Amniotic epithelial cell (primary cell): Measurements from ENCODE around the genes NTN3 and PRSS27.

DNA sequence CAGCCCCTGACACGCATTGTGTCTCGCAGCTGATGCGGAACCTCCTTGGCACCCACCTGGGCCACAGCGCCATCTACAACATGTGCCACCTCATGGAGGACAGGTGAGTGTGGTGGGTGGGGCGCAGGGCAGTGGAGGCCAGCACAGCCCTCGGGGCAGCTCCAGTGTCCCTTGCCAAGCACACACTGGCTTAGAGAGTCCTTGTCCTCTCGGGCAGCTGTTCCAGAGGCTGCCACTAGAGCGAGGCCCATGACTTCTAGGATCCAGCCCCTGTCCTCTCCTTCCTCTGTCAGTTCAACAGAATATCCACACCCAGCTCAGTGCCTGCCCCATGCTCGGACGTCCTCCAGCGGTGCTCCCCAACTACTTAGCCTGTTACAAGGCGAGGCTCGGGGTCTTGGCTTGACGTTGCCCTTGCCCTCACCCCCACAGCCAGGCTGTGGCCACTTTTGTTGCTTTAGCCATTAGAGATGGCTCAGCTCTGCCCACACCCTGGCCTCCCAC lies 9.3 kb downstream of the TSC2 start:
- RRBS, result no CpG with 5 or more reads among the region's 14 CpGs

DNA sequence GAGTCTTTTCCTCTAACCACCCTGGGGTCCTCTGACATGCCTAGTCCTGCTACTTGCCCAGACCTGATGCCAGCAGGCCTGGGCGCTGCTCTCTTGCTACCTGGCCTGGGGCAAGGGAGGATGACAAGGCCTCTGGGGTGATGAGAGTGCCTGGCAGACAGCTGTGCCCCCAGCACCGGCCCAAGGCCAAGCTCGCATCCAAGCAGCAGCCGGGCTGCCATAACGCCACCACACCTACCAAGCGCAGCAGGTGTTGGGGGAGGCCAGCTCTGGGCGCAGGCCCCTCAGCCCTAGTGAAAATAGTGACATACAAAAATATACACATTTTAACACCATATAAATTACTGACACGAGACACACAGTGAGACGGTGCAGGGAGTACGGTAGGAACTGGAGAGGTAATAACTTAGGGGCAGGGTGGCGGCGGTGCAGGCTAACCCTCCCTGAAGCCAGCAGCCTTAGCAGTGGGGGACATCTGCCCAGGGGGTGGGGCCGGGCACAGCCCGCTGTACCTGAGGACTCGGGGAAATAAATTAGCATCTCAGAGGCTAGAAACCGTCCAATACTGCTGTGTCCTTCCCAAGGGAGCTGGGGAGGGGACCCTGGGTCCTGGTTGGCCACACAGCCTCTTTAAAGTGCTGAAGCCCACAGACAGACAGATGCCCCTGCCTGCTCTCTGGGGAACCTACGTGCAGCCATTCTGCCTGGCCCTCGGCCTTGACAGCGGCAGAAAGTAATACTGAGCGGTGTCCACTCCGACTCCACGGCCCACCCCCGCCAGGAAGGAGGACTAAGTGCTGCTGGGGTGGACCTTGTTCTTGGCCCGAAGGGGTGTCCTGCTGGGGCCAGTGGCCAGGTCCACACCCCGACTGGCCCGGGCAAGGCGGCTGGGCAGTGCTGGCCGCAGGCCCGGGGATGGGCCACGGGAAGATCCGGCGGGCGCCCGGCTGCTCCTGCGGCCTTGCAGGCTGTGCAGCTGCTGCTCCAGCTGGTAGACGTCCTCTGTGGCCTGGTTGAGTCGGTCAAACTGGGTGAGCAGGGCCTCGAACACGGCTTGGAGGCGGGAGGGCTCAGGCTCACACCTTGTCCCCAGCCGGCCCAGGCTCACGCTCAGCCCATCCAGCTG lies 41.5 kb downstream of the TSC2 start:
- RRBS, result over 99% methylated on average over 4 of the region's 42 CpGs

- RRBS, result no CpG with 5 or more reads among the region's 10 CpGs
Observed at GRCh38 chr16:2121455-2121769, 14.3 kb downstream of the PKD1 start.

DNA sequence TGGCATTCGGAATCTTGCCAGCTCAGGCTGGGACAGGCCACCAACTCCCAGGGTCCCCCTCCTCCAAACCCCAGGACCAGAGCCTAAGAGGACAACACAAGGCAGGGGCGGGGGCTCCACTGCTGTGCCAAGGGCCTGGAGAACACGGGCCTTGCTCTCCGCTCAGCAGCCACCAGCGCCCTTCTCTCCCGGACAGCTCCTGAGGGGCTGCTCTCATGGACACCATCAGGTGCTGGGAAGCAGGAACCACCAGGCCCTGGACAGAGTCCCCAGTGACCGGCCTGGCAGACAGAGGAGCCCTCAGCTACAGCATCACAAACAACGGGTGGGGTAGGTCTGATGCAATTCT lies 2.0 kb downstream of the PKD1 start:
- RRBS, result no CpG with 5 or more reads among the region's 8 CpGs

GRCh38 chr16:2205538-2206587 lies 609 bp downstream of the MLST8 start:
- RRBS, result 3% methylated on average over 30 of the region's 71 CpGs

- RRBS, result no CpG with 5 or more reads among the region's 22 CpGs
Observed at GRCh38 chr16:2266405-2267341, 1.3 kb downstream of the RNPS1 start.

DNA sequence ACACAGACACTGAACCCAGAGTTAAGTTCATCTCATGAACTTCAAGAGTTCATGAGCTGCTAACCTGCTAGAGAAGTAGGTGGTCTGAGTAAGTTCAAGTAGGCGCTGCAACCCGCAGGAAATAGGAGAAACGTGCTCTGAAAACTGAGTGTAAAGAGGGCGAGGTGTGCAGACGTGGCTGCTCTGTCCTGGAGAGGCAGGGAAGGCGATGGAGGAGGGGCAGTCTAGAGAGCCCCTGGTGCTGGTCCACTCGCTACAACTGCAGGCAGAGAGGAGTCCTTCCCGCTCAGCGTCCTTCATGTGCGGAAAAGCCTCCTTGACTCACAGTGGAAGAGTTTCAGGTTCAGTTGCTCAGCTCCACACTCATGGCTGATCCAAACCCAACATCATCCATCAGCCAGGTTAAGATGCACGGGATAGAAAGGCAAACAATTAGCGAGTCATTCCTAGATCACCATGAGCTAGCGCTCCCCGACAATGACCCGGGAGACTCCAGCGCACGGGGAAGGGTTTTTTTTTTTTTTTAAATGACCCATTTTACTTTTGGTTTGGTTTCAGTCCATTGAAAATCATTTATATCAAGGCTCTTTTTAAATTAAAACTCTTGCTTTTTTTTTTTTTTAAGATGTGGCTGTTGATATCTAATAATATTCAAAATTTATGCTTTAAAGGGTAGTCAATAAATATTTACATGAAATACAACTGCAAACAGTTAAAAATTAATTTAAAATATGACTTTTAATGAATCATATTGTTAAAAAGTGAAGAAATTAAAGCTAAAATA lies 11.9 kb downstream of the ABCA3 start:
- RRBS, result no CpG with 5 or more reads among the region's 17 CpGs

DNA sequence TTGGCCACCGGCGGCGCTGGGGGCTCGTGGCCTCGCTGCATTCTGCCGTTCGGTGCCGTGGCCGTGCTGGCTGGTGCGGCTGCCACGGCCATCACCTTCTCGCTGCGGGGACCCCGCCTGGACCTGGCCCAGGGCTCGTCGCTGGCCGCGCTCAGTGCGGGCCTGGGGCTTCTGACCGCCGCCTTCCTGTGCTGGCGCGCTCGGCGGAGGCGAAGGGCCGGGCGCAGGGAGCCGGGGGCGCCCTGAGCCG lies 3.3 kb upstream of the NTN3 start:
- RRBS, result 3% methylated on average over 3 of the region's 31 CpGs

- RRBS, result 2% methylated on average over 38 of the region's 70 CpGs
Observed at GRCh38 chr16:2470753-2471726, at the start of gene NTN3. TSS of gene NTN3 (plus strand) at chr16:2471297.

DNA sequence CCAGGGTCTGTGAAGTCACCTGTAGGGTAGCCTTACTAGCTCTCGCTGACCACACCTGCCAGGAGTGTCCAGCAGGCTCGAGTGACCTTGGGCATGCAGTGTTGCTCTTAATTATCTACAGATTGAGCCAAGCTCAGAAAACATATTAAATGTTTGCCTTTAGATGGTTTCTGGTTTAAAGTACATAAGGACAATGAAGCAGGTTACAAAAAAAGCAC lies 1.8 kb downstream of the TBC1D24 start:
- RRBS, result no CpG with 5 or more reads among the region's 2 CpGs

DNA sequence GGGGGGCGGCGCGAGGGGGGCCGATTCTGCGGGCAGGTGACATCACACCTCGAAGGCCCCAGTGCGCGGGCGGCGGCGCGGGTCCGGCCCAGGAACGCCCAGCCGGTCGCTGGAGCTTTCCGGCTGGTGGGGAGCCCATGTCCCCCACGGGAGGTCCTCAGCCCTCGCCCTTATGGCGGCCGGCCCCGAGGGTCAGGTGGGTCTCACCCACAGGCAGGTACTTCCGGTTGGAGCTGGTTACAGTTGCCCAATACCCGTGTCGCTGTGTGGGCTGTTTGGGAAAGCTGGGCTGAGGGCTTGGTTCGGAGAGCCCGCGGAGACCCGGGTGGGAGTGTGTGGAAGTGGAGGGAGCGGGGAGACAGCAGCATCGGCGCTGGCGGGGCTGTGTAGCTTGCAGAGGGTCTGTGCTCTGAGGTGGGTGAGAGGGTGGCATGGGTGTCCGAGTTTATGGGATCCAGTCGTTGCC lies 805 bp downstream of the ATP6V0C start:
- RRBS, result under 1% methylated on average over 5 of the region's 35 CpGs

DNA sequence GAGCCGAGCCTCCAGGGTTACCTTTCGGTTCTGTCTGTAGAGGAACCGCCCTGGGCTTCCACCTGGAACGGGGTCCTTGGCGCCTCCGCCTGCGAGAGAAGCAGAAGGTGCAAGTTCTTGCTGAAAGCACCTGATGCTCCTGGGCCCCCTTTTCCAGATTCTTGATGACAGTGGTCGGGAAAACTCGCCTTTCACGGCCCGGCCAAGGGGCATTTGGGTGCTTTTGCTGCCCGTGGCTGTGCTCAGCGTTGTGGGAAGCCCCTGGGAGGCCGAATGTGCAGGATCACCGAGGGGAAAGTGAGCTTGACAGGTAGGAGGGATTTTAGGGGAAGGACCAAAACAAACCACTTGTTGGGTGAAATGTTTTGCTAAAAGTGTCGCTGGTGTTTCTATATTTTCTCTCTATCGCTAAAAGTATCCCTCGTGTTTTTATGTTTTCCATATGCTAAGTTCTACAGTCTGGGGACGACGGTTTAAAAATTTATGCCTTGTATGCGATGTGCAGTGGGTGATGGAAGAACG lies 702 bp downstream of the PDPK1 start:
- RRBS, result no CpG with 5 or more reads among the region's 22 CpGs

- RRBS, result no CpG with 5 or more reads among the region's 24 CpGs
Observed at GRCh38 chr16:2586232-2587026, 48.6 kb downstream of the PDPK1 start.

DNA sequence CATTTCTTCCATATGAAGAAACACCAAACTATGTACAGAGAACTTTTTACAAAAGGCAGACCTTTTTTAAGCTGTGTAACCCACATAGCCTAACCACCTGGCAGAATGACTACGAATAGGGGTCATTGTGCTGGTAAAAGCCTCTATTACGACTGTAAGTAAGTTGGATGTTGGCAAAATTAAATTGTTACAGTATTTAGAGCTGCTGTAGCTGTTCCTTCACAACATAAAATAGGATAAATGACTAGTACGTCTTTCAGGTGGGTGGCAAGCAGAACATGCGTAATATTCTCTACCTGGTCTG lies 64.6 kb downstream of the PDPK1 start:
- RRBS, result no CpG with 5 or more reads among the region's 4 CpGs

DNA sequence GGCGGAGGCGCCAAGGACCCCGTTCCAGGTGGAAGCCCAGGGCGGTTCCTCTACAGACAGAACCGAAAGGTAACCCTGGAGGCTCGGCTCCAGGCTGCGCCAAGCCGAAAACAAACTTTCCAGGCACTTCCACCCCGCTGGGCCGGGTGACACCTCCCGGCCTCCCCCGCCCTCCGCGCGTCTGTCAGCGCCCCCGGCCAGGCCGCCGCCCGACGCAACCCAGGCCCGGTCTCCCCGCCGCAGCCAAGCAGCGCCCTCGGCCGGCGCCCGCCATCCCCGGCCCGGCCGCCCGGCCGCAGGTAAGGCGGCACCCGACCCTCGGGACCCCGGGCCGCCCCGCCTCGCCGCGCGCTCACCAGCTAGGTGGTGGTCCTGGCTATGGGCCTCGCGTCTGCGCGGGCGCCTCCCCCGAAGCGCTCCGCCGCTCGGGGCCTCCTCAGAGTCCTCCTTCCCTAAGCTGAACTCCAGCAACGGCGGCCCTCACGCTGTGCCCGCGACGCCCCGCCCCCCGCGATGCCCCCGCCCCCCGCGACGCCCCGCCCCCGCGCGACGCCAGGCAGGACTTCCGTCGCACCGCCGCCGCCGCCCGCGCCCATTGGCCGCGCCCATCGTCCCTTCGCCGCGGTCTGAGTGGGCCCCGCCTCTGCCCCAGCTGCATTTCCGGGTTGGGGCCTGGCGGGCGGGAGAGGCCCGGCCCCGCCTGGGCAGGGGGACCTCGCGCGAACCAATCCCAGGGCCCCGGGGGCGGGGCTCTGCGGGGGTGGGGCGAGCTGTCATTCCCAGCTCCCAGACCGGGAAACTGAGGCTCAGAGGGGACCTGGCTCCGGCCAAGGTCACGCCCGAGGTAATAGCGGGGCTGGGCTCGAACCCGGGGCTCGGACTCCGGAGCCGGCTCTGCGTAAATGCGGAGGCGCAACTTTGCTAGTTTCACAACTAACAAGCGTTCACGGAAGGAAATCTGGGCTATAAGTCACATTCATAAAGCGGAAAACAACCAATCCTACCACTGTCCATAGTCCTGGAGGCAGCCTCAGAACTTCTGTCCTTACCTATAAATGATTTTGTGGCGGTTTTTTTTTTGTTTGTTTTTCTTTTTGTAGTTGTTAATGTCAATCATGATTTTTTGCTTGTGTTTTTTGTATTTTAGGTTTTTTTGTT lies 9.0 kb upstream of the KCTD5 start:
- RRBS, result 5% methylated on average over 19 of the region's 116 CpGs

DNA sequence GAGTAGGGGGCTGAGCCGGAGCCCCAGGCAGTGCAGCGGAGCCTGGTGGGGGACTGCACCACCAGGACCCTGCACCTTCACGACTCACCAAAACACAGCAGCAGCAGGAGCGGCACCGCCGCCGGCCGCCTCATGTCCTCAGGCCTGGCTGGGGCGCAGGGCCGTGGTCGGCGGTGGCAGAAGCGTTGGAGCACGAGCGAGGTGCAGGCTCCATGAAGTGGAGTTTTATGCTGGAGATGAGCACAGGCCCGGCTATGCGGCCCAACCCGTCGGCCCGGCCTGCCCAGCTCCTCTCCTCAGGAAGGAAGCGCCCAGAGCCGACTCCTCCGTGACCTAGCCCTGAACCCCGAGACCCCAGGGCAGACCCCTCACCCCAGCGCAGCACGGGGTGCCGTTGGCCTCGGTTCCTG lies at the start of gene PRSS27:
Gene PRSS27 (minus strand): TSS at position 198 of the 410 bp plus-strand sequence.
- RRBS, result no CpG with 5 or more reads among the region's 28 CpGs

GRCh38 chr16:2754986-2755475 lies 2.6 kb downstream of the SRRM2 start:
- RRBS, result no CpG with 5 or more reads among the region's 5 CpGs

DNA sequence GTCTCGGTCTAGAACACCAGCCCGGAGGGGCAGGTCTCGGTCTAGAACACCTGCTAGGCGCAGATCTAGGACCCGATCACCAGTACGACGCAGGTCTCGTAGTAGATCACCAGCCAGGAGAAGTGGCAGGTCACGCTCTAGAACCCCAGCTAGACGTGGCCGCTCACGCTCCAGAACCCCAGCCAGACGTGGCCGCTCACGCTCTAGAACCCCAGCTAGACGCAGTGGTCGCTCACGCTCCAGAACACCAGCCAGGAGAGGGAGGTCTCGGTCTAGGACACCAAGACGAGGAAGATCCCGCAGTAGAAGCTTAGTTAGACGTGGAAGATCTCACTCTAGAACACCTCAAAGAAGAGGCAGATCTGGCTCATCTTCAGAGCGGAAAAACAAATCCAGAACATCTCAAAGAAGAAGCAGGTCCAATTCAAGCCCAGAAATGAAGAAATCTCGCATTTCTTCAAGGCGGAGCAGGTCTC lies 9.9 kb downstream of the SRRM2 start:
- RRBS, result 100% methylated on average over 2 of the region's 25 CpGs

- RRBS, result no CpG with 5 or more reads among the region's 31 CpGs
Observed at GRCh38 chr16:2835663-2836863, 6.0 kb downstream of the ZG16B start.

DNA sequence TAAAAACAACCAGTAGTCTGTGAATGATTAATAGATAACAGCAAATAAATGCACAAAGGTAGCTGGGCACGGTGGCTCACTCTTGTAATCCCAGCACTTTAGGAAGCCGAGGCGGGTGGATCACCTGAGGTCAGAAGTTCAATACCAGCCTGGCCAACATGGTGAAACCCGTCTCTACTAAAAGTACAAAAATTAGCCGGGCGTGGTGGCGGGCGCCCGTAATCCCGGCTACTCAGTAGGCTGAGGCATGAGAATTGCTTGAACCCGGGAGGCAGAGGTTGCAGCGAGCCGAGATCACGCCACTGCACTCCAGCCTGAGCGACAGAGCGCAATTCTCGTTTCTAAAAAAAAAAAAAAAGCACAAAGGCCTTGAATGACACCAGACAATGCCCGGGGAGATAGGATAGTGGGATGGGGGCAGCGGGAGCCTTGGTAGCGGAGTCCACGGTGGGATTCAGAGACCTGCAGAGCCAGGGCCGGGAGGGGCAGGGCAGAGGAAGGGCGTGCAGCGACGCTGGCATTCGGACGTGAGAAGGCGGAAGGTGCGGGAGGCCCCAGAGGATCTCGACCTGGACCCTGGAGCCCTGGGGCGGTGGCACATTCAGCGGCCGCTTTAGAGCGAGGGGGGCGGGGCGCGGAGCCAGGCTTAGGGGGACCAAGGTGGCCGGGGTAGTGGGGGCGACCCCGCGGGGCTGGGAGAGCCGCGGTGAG lies 1.1 kb upstream of the FLYWCH2 start:
- RRBS, result 3% methylated on average over 4 of the region's 43 CpGs